Left common carotid artery plus branches (tissue), 1 donor: Measurements from ENCODE around the genes MPPE1 and CEP192.

DNA sequence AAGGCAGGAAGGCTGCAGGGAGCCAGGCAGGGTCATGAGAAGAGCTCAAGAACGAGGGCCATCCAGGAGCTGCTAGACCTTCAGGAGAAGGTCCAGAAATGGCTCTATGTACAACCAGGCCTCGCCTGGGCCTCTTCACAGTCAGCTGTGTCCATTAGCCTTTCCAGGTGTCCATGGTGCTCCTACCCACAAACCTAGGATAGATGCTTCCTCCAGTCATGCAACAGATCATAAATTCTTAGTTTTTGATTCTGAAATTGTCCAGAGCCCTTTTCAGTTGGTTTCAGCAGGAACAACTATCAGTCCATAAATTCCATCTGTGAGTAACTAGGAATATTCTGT is 92.8 kb downstream of the PIEZO2 start:
- PRO-cap: no peak

DNA sequence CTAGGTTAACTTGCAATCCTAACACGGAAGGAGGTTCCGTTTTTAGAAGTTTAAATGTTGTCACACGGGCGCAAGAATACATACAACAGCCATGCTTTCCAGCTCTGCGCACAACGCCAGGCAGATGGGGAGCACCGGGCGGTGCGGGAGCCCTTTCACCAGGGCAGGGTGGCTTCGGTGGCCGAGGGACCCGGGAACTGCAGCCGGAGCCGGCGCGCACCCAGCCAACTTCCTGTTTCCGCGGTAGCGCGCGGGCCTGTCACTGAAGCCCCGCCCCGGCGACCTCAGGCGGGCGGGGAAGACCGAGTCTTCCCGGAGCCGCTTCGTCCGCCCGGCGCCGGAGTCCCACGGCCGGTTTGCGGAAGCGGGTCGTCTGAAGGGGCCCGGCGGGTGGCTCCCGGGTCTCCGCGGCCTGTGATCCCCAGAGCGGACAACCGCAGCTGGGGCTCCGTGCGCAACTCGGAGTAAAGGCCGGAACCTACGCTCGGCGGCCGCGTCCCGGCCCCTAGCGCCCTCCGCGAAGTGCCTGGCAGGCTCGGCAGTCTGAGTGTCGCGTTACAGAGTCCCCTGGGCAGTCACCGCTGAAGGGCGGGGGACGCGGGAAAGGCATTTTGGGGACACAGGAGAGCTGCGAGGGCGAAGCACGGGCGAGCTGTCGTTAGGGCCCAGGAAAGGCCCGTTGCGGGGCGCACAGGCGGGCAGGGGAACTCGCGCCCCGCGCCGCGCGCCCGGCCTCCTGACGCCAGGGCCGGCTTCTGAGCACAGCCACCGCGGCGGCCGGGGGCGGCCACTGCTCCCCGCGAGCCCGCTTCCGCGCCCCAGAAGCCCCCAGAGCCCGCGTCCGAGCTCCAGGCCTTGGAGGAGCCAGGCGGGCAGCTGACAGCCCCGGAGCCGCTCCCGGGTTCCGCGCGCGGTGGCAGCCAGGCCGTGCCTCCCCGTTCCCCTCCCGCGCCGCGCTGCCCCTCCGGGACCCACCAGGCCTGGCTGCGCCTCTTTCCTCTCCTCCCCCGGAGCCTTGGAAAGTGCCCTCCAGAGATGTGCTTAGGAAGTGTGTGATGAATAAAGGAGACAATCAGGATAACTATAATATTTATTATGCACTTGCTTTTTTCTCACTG is at the start of gene MPPE1:
Gene MPPE1 (minus strand): TSS at position 201 of the 1,118 bp plus-strand sequence.
- PRO-cap: bidirectional peak, plus-strand start at position 340 of the sequence, minus-strand start at position 199 of the sequence; bidirectional peak, plus-strand start at position 625 of the sequence, minus-strand start at position 524 of the sequence; unidirectional peak, minus-strand start at position 958 of the sequence

- PRO-cap: no peak
These were observed 50.4 kb downstream of the IMPA2 start for GRCh38 chr18:12031628-12032282.

GRCh38 chr18:12640557-12641167 is 17.2 kb downstream of the SPIRE1 start:
- PRO-cap: no peak

GRCh38 chr18:12862313-12862959 is 21.6 kb downstream of the PTPN2 start:
- PRO-cap: no peak

DNA sequence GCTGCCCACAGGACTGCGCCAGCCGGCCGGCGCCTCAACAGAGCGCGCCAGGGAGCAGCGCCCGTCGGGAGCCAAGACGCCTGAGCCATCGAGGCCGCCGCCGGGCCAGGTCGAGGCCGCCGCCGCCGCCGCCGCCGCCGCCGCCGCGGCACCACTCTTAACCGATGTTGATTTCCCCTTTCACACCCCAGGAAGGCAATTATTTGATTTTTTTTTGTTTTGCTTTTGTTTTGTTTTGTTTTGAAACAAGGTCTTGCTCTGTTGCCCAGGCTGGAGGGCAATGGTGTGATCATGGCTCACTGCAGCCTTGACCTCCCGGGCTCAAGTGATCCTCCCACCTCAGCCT is 12.9 kb upstream of the PTPN2 start:
- PRO-cap: no peak

- PRO-cap: no peak
These were observed 5.8 kb upstream of the CEP192 start for GRCh38 chr18:12985271-12985757.

- PRO-cap: bidirectional peak, plus-strand start at chr18:12991417, minus-strand start at chr18:12991145
These were observed at the start of gene CEP192 for GRCh38 chr18:12991202-12992298. Gene CEP192 (plus strand): TSS chr18:12991362.

DNA sequence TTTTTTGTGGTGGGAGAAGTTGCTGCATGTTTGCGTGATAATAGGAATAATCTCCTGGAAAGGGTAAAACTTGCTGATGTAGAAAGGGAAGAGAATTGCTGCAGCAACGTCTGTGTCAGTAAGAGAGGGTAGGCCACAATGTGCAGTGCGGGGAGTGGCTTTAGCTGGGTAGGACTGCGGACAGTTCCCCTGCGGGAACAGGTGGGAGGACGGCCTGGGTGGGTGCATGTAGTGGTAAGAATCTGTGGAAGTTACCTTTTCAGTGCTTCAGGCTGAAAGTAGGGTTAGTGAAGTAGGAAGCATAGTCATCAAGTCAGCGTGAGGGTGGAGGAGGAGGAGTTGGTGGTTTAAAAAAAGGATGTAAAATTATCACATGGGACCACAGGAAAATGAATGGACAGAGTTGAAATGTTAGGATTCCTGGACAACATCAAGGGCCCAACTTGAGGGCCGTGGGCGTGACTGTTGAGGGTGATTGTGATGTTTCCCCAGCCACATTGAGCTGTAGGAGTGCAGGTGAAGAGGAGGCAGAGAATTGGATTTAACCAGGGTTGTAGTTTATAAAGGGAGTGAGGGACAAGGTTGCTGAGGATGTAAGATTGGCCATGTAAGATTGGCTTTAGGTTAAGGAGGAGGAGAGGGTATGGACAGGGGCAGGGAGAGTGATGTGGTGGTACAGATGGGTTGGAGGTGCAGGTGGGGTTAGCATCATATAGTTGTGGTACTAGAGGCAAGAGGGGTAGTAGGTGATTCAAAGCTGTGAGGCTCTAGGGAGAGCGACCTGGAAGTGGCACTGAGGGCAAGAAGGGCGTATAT is 13.4 kb downstream of the CEP192 start:
- PRO-cap: no peak

DNA sequence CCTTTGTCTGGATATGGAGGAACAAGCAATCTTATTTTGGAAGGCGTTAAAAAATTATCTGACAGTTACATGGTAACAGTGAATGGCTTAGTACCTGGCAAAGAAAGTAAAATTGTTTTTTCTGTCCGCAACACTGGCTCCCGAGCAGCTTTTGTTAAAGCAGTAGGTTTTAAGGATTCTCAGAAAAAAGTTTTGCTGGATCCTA is 95.8 kb downstream of the CEP192 start:
- PRO-cap: no peak

GRCh38 chr18:13137084-13137857 is 81.3 kb upstream of the LDLRAD4 start:
- PRO-cap: no peak

GRCh38 chr18:13185581-13186113 is 32.9 kb upstream of the LDLRAD4 start:
- PRO-cap: no peak

GRCh38 chr18:13280332-13281063 is 61.9 kb downstream of the LDLRAD4 start:
- PRO-cap: no peak

DNA sequence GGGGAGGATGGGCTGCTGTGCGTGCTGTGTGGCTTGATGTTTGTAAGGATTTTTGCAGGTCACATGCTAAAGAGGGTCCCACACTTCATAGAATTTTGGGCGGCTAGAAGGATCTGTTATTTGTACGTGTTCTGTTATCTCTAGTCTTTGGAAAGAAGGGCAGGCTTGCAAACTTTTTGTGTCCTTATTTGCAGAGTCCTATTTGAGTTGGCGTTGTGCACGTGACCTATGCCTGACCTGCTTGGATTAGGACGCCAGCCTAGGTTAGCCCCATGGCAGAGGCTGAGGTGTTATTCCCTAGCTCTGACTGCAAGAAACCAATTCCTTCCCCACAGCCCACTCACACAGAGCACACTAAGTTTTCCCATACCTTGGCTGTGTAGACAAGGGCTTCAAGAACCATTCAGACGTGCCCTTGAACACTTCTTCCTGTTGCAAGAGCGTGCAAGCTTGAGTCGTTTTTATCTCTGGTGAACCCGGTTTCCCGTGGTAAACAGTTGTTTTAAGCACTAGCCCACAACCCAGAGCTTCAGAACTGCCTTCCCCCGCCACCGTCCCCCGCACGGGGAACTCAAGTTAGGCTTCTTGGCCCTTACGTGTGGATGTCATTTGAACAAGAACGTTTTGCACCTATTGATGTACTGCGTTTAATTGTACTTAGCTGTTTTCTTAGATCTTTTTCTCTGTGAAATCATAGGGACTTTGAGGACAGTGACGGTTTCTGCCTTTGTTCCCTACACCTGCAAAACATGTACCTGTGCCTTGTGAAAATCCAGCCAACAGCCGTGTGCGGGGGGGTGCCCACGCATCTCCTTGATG is 94.7 kb downstream of the LDLRAD4 start:
- PRO-cap: no peak

DNA sequence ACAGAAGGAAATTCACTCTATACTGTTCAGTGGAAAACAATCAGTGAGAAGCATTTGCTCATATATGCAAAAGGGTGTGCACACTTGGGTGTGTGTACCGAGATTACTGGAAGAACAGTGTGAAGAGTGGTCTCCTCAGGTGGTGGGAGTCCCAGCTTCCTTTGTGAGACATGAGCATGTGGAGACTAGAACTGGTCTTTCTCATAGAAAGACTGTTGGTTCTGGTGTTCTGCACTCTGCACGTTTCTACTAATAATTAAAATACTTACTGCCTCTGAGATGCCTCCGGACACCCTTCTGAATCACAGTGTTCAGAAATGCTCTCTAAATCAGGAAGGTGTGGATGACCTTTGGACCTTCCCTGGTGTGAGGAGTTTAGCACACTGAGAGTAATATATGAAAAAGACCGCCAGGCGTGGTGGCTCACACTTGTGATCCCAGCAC is 185.0 kb downstream of the FAM210A start:
- PRO-cap: no peak

DNA sequence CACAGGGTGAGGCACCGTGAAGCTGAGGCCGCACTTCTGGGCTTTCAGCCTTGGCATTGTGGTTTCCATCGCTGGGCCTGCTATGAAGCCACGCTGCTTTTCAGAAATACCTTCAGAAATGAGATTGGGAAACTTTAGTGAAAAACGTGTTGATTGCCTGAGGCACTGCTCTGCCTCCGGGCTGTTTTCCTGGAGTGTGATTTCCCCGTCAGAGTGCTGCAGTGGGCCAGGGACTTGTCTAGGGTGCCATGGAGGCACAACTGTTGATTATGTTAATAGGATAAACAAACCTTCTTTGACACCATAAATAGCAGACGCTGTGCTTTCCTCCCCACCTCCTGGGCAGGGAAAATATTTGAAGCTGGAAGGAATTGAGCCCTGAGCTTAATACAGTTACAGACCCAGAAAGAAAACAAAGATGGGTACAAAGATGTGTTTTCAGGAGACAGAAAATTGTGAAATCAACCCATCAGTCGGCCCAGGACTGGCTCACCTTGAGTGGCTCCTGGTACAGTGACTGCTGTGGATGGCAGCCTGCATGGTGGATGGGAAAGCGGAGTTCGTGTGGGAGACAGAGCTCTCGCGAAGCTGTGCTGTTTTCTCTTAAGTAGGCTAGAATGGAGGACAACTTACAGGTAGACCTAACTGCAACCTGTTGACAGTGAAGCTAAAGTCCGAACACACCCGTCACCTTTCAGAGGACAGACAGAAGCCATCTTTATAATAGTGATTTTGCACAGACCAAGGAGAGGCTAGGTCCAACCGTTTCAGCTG is 182.1 kb downstream of the FAM210A start:
- PRO-cap: no peak

DNA sequence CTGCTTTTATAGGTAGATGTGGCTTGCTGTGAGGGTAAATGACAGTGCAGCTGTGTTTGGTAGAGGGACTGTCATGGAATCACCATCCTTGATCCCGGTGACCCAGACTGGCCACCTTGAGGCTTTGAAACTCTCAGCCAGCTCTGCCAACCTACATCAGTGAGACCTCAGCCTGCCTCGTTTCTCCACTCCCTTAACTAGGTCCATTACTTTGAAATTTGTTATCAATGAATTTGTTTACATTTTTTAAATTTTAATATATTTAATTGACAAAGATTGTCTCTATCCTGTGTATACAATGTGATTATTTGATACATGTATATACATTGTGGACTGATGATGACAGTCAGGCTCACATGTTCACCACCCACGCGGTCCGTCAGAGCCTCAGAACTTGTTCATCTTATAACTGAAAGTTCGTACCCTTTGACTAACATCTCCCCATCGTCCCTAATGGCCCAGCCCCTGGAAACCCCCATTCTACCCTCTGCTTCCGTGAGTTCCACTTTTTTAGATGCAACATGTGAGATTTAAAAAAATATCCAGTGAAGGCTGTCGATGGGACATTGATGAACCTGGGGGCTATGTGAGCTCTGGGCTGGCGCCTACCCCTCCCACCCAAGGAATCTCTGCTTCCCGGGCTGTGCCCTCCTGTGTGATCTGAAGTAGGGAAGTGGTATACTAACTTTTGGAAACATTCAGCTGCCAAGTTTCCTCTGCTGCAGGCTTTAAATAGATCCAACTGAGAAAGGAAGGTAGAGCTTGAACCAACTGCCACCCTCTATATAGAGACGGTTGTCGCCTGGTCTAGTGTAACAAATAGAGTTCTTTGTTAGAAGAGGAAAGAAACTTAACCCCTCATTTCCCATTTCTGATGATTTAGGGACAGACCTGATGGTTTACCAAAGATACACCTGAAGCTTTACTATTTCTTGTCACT is 163.9 kb downstream of the FAM210A start:
- PRO-cap: no peak

GRCh38 chr18:14450691-14451012 is 92.7 kb downstream of the POTEC start:
- PRO-cap: no peak

DNA sequence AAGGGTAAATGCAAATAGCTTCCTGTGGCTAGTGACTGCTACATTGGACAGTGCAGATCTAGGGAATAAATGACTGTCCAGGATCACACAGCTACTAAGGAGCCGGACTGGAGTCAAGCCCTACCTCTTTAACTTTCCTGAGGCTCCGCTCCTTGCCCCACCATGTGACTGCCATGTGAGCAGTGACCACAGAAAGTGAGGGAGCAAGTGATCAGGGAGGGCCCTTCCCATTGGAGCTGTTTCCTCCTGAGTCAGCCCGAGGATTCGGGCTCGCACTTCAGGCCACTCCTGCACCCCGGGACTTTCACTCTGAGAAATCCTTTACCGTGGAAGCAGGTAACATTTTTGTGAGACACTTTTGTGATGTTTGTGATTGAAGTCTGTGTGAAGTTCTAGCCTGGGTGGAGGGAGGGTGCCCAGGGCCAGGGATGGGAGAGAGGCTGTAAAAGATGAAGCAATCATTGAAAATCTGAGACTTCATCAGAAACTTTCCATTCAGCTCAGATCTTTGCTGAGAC is 198.1 kb downstream of the ANKRD30B start:
- PRO-cap: no peak

GRCh38 chr18:20986718-20987238 is 124.8 kb downstream of the ROCK1 start:
- PRO-cap: no peak